Aortic smooth muscle cell (primary cell): ENCODE results near the gene PLPP6.

DNA sequence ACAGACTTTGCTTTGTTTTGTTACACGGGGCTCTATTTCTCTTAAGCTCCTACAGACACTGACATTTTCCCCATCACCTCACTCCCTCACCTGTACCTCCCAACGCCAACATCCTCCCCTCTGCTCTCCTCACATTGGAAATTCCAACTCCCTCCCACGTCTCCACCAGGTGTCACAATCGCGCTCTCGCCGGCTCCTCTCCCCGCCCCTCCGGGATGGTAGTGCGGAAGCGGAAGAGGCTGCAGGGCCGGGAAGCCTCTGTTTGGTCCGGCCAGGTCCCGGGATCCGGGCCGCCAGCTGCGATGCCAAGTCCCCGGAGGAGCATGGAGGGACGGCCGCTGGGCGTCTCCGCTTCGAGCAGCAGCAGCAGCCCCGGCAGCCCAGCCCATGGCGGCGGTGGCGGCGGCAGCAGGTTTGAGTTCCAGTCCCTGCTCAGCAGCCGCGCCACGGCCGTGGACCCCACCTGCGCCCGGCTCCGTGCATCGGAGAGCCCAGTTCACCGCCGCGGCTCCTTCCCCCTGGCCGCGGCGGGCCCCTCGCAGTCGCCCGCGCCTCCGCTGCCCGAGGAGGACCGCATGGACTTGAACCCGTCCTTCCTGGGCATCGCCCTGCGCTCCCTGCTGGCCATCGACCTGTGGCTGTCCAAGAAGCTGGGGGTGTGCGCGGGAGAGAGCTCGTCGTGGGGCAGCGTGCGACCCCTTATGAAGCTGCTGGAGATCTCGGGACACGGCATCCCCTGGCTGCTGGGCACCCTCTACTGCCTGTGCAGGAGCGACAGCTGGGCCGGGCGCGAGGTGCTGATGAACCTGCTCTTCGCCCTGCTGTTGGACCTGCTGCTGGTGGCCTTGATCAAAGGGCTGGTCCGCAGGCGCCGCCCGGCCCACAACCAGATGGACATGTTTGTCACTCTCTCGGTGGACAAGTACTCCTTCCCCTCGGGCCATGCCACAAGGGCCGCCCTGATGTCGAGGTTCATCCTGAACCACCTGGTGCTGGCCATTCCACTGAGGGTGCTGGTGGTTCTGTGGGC lies at the start of gene PLPP6:
Gene PLPP6, plus strand, starts transcription at position 221 of the 1,030 bp plus-strand sequence.
- RRBS, result 6% methylated on average over 25 of the region's 74 CpGs

- RRBS, result no CpG with 5 or more reads among the region's 5 CpGs
Observed at GRCh38 chr9:4711120-4711732, 29.8 kb downstream of the AK3 start.

GRCh38 chr9:4738953-4739557 lies 1.9 kb downstream of the AK3 start:
- RRBS, result no CpG with 5 or more reads among the region's 17 CpGs

DNA sequence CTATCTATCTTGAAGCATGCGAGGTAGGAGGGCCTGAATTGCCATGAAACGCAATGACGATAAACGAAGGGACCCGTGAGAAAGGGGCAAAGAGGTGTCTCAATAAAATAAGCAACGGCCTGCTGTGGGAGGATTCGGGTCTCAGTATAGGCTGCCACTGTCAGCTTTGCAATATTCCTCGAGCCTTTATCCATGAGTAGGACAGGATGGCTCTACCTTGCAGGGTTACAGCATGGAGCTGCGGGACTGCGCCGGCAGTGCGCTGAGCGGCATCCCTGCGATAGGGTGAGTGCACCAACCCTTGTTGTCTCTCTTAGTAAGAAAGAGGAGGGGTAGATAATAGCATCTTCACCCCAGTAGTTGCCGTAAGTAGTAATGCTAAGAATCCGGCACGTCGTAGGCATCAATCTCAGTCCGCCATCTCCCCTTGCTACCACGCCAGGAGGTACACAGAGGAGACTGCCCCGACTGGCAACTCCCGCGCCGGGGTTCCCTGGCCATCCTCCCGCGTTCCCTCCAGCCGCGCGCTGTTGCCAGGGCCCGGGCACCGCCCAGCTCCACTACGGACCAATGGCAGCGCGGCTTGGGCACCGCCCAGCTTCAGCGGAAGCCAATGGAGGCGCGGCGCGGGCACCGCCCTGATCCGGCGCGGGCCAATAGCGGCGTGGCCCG lies 438 bp upstream of the RCL1 start:
- RRBS, result under 1% methylated on average over 27 of the region's 47 CpGs

DNA sequence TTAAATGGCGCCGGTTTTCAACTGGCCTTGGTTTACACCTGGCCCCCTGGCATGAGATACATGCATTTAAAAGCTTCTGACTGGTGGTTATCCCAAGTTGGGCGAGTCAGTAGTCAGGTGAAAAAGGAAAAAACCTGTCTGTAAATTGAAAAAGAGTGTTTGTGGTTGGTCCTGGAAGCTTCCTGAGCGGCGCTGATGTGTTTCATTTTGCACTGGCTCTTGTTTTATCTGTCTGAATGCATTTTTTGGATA lies 1.2 kb downstream of the RCL1 start:
- RRBS, result no CpG with 5 or more reads among the region's 5 CpGs

DNA sequence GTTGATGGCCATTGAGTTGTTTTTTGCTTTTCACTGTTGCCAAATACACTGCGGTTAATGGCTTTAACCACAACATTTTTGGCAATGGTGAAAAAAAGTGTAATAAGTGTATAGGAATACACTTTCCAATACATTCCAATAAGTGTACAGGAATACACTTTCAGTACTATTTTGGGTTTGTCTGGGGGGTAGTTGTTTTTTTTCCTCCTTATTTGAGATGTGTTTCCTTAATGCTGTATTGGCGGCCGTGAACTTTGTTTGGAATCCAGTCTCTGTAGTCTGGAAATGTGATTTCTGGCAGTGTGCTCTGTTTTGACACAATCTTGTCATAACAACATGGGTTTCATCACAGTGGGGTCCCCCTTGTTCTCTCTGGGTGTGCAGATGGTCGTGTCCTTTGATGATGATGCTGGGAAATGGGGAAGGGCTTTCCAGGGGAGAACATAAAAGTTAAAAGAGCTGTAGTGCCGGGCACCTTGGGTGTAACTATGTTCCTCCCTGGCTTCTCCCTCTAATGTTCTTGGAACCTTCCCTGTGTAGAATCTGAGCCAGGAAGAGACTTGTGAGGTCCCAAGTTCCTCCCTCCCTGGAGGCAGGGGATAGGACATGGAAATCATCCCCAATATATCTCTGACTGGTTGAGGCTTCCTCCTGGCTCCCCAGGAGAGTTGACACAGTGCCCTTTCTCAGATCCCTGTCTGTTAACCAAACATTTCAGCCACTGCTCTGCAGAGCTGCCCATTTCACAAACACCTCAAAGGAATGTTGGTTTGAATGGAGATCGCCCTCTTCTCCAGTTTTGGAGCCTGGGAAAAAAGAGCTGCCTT lies 44.7 kb downstream of the RCL1 start:
- RRBS, result no CpG with 5 or more reads among the region's 6 CpGs

DNA sequence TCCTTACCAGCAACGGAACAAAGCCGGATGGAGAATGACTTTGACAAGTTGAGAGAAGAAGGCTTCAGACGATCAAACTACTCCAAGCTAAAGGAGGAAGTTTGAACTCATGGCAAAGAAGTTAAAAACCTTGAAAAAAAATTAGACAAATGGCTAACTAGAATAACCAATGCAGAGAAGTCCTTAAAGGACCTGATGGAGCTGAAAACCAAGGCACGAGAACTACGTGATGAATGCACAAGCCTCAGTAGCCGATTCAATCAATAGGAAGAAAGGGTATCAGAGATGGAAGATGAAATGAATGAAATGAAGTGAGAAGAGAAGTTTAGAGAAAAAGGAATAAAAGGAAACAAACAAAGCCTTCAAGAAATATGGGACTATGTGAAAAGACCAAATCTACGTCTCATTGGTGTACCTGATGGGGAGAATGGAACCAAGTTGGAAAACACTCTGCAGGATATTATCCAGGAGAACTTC lies 47.8 kb downstream of the JAK2 start:
- RRBS, result no CpG with 5 or more reads among the region's 7 CpGs

DNA sequence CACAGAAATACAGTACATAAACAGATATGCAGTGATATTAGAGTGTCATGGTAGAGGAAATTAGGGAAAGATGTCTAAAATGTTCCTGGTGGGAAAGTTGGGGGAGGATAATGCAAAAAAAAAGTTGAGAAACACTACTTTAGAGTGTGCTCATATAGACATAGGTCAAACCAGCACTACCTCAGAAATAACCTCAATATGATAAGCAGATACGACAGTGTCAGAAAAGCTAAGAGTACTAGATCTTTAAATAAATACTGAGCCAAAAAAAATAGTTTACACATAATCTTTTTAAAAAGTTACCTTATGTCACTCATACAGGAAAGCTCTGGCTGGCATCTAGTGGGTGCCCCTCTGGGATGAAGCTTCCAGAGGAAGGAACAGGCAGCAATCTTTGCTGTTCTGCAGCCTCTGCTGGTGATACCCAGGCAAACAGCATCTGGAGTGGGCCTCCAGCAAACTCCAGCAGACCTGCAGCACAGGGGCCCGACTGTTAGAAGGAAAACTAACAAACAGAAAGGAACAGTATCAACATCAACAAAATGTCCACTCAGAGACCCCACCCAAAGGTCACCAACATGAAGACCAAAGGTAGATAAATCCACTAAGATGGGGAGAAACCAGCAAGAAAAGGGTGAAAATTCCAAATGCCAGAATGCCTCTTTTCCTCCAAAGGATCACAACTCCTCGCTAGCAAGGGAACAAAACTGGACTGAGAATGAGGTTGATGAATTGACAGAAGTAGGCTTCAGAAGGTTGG lies 52.1 kb downstream of the INSL6 start:
- RRBS, result no CpG with 5 or more reads among the region's 3 CpGs

DNA sequence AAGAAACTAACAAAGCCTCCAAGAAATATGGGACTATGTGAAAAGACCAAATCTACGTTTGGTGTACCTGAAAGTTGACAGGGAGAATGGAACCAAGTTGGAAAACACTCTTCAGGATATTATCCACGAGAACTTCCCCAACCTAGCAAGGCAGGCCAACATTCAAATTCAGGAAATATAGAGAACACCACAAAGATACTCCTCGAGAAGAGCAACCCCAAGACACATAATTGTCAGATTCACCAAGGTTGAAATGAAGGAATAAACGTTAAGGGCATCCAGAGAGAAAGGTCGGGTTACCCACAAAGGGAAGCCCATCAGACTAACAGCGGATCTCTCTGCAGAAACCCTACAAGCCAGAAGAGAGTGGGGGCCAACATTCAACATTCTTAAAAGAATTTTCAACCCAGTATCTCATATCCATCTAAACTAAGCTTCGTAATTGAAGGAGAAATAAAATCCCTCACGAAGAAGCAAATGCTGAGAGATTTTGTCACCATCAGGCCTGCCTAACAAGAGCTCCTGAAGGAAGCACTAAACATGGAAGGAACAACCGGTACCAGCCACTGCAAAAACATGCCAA lies 51.2 kb downstream of the INSL6 start:
- RRBS, result no CpG with 5 or more reads among the region's 9 CpGs

DNA sequence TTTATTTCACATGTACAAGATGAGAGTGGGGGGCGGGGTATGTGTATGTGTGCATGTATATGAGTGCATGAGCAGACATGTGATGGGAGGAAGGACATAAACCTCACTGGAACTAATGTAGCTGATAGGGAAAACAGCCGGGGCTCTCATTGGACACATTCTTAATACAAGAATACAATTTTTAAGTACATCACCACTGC lies 6.6 kb upstream of the RLN2 start:
- RRBS, result no CpG with 5 or more reads among the region's 2 CpGs

DNA sequence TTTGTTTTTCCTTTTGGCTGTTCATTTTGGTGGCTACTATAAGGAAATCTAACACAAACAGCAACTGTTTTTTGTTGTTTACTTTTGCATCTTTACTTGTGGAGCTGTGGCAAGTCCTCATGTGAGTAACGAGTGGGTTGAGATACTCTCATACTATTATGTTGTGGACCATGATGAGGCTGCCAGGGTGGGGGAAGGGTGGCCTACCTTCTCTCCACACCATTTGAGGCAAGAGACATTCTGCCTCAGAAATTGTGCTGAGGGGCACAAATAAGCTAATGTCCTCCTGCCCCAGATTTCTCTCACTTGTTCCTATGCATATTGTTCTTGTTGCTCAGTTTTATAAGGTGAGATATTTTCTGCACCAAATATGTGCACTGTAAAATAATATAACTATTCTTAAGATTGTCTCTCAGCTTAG lies 362 bp downstream of the PDCD1LG2 start:
- RRBS, result no CpG with 5 or more reads among the region's 1 CpG

DNA sequence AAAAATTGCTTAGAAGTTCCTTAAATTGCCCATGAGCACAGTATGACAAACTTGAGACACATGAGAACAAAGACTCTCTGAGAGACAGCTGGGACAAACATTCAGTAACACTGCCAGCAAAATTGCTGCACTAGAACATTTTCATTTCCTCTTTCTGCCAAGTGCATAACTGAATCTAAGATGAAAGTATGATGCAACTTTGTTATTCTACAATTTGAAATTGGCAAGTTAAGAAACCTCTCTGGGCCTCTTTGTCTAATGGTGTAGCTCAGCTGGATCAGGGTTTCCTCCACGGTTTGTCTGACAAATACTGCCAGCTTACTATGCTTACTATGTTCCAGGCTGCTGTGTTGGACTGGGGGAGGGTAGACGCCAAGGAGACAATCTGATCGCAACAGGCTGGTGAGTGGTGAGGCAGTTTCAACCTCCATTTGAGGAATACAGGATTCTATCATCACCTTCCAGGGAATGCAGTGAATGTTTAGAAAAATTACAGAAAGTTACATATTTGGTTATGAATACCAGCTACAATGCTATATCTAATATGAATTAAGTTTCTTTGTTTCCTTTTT lies 1.7 kb upstream of the RIC1 start:
- RRBS, result no CpG with 5 or more reads among the region's 3 CpGs

- RRBS, result no CpG with 5 or more reads among the region's 2 CpGs
Observed at GRCh38 chr9:5775693-5776122, 57.2 kb downstream of the ERMP1 start.

DNA sequence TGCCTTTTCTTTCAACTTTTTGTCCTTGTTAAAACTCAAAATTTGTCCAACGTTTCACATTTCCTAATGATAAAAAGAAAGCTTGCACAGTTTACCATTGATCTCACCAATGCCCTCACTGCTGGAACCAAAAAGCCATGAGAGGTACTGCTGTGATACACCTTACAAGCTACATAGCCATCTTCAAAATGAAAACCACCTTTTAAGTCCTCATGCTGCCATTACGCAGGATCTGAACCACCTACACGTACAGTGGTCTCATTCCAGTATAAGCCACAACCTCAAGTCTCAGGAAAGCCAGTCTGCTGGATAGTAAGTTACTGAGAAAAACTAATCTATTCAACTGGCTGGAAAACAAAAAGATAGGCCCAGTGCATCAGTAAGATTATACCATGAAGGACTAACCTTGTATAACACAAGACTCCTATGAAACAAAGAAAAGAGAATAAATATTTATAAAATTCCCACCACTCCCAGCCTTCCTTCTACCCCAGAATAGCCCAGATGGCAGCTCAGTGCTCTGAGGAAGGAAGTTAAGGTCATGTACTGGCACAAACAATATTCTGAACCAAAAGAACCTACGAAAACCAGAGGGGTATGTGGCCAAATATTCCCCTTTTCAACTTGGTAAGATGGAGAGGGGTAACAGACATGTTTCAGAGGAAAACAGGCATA lies 47.0 kb downstream of the ERMP1 start:
- RRBS, result no CpG with 5 or more reads among the region's 4 CpGs

DNA sequence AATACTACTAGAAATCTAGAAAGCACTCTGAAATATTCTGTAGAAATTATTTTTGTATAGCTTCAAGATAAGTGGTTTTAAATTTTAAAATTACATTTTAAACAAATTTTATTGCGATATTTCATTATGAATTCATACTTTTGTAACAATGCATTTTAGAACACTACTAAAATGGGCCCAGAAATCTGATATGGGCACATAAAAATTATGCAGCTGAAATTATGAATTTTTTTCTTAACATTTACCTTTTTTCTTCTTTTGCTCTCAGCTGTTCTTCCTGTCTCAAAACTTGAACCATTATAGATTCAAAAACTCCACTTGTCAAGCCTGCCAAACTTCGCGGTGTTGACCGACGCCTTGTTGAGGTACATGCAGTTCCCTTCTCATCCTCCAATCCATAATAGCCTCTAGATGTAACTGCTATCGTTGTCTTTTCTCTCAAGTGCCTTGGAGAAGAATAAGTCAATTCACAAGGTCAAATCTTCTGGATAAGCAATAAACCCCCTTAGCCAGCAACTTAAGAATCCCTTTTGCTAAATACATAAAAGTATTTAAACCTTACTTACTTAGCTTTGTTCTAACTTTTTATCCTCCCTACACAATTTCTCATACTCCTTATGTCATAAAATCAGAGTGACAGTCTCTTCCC lies 20.1 kb downstream of the KIAA2026 start:
- RRBS, result no CpG with 5 or more reads among the region's 6 CpGs

DNA sequence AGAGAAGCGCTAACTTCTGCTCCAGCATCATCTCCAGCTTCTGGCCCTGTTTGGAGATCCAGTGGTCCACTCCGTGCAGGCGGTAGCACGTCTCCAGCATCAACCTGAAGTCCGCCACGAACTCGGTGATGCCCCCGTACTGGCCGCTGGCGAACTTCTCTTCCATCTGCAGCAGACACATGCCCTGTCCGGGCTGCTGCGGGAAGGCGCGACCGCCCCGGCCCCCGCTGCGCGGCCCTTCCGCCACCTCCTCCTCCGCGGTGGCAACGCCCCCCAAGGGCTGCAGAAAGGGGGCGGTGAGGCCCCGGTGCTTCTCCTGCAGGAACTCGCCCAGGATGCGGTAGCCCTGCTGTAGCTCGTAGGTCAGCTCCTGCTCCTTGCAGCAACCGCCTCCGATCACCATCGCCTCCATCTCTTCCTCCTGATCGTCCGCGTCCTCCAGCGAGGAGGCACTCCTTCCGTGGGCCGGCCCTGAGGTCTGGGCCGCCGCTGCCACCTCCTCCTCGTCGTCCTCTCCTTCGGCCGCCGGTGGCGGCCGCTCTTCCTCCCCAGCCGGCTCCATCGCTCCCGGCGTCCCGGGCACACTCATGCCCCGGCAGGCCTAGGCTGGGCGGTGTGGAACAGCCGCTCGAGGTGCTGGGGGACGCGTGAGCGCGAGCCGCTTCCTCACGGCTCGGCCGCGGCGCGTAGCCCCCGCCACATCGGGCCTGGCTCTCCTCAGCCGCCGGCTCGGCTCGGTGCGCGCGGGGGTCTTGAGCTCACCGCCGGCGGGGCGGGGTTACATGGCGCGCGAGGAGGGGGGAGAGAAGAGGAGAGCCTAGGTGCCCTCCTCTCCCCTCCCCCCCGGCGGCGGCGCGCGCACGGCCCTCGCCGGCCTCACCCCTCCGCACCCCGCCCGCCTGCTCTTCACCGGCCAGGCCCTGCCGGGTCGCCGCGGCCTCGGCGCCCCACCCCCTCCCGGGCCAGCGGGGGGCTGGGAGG lies 793 bp downstream of the KIAA2026 start:
- RRBS, result 3% methylated on average over 36 of the region's 103 CpGs

GRCh38 chr9:6106992-6107361 lies 91.6 kb upstream of the RANBP6 start:
- RRBS, result no CpG with 5 or more reads among the region's 2 CpGs

DNA sequence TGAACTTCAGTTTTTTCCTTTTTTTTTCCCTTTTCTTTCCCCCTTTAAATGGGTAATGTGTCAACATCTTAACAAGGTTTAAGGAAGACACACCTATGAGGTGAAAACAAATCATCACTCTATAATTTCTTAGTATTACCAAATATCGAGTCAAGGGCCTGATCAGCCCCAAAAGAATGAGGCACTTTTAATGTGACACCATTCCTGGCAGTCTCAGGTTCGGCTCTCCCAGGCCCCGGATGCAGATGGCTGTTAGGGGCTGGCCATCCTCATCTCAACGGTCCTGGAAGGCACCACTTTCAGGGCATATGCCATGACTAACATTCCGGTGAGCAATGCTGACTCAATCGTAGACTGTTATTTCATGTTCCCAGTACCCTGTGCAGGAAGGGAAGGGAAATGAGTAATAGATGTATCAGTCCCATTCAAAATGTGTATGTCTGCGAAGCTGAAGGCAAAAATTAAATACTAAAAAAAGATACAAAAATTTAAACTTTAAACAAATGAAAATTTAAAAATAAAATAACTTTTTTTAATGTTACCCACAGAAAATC lies 79.2 kb downstream of the GLDC start:
- RRBS, result 2% methylated on average over 2 of the region's 7 CpGs